Jejunum (tissue), 1 donor: ENCODE data around the gene CNMD.

DNA sequence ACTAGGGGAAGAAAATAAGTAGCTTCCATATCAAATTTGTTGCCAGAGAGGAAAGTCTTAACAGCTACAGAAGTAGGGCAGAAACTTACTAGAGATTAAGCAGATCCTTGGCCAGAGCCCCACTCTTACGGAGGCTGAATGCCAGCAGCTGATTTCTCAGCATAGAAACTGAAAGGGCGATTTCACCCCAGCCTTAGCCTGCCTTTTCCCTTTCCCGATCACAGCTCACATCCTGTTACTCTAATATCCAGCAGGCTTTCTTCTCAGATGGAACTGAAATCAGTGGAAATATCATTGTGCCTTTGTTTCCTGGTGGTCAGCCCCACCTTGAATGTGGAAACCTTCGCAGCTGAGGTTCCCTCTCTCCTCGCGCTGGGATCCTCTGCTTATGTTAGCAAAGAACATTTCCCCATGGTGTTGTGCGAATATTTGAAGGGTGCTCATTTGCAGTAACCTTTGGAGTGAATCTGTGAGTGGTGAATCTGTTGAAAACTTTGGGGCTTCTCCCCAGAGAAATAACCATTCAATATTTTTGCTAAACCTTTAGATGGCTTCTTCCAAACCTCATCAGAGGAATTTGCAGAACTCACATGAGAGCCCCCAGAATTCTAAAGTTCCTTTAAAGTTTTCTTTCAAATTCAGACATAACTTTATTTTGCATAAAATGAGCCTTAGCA, 8.5 kb downstream of the FAM124A start:
- PRO-cap = no peak

DNA sequence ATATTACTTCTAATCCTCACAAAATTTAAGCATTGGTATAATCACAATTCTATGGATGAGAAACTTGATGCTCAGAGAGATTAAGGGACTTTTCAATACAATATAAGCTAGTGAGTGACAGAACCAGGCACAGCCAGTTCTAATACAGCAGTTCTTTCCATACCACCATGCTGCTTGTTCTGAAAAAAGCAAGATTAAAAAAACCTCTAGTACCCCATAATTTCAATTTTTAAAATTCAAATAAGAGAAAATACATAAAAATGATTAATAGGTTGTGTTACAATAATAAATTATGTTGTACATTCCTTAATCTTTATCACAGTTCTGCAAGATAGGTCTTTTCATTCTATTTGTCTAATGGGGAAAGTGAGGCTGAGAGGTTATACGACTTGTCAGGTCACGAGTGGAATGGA, 11.8 kb downstream of the INTS6 start:
- PRO-cap = no peak

GRCh38 chr13:51444683-51445376, 8.0 kb downstream of the INTS6 start:
- PRO-cap = no peak

GRCh38 chr13:51453146-51453952, 513 bp upstream of the INTS6 start:
- PRO-cap = bidirectional peak, plus-strand start at chr13:51453346, minus-strand start at chr13:51453031; bidirectional peak, plus-strand start at chr13:51453713, minus-strand start at chr13:51453571

- PRO-cap = no peak
Observed at GRCh38 chr13:51520284-51520976, 63.8 kb upstream of the WDFY2 start.

- PRO-cap = no peak
Observed at GRCh38 chr13:51590903-51591403, 6.7 kb downstream of the WDFY2 start.

DNA sequence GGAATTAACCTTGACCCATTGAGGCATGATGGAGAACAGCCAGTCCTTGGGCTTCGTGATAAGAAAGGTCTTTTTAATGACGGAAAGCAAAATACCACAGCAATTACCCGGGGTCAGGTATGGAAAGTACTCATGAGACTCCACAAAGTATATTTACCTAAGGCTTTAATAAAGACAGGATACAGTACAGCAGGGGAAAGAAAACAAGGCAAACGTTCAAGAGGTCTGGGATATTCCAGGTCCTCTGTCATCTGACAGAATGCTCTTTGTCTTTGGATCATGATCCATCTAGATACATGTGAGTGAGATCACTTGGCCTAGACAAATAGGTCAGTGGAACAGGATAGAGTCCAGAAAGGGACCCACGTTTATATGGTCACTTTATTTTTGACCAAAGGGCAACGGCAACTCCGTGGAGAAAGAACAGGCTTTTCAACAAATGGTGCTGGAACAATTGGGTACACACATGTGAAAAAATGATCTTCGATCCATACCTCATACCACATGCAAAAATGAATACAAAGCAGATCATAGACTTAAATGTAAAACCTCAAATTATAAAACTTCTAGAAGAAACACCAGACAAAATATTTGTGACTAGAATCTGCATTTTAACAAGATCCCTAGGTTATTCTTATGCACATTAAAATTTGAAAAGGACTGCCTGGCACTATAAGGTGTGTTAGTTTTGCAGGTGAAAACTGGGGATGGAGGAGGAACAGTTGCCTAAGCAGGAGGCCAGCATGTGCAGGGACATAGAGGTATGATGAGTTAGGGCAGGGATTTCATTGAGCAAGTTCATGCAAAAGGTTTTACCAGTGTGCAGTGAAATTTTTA, 52.4 kb downstream of the WDFY2 start:
- PRO-cap = no peak

DNA sequence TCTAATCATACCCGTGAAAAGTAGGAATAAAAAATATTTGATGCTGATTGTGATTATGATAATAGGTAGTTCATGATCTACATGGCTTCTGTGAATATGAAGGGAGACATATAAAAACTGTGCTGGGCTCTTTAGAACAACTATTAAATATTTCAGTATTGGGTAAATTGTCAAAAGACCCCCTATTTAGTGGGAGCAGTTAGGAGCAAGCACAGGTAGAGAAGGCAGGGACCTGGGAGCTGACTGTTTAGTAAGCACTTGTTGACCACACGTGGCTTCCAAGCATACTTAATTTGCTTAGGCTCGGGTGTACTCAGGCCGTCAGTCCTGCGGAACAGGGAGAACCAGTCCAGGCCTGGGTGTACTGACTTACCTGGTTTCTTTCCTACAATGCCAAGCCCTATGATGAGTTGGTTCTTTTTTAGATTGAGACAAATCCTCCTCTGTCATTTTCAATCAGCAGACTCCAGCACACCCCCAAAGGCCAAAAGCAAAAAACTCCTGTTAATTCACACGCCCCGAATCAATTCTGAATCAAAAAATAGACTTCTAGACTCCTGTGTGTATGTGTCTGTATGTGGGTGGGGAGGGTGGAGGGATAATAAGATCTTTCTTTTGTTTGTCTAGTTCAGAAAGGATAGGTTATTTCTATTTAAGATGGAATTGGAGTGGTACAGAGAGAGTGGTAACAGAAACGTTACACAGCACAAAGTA, 90.1 kb downstream of the WDFY2 start:
- PRO-cap = no peak

DNA sequence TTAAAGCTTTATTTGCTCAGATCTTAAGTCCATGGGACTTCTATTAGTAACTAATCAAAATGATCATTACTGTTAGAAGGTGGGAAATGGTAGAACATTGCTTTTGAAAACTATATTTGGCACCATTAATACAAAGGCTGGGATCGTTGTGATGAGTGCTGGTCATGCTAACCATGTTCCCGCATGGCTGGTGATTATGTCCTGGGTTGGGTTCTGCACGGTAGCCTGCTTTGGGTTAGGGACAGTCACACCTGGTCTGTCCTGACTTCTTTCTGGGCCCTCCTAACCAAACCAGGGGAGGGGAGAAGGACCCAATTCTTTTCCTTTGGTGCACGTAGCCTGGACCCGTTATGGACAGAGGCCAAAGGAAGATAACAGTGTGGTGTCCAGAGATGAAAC, 51.7 kb downstream of the DHRS12 start:
- PRO-cap = no peak

- PRO-cap = bidirectional peak, plus-strand start at chr13:51771492, minus-strand start at chr13:51771217
Observed at GRCh38 chr13:51770997-51772406, 32.5 kb downstream of the DHRS12 start.

DNA sequence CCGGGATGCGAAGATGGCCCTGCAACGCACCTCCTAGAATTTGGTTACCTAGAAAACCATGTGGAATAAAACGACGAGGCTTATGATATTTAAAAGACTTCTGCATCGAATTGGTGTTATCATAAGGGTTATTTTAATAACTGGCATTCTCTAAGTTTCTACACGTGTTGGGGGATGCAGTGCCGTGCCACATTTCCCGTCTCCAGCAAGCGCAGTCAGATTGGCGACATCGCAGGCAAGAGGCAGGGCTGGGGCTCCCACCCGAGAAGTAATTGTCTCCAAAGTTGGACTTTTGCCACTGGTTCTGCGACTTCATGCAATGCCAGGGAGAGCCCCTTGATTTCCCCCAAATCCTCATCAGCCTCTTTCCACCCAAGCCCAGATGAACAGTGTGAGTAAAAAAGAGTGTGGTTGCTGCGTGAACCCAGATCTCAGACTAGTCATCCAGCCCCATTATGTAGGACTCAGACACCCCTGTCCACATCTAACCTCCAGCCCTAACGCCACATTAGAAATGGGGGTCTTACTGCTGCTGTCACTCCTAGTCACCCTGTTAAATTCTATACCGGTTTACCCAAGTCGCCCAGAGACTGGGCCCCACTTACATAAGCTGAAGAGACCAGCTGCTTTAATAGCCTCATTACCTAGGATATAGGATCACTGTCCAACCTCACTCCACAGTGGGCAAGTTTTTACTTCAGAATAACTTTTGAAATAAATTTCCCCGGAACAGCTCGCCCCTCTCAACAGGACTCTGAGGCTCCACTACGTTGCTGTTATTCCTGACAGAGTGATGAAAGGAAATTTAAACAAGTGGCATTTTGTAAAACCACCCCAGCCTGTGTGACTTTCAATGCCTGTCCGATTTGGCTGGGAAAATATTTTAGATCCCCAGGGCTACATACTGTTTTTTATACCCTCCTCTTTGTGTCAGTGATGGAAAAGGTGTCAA, 724 bp upstream of the DHRS12 start:
- PRO-cap = unidirectional peak, minus-strand start at position 438 of the sequence

GRCh38 chr13:51814911-51815756, 11.2 kb upstream of the DHRS12 start:
- PRO-cap = no peak

GRCh38 chr13:52569923-52570635, 72.2 kb upstream of the HNRNPA1L2 start:
- PRO-cap = no peak

DNA sequence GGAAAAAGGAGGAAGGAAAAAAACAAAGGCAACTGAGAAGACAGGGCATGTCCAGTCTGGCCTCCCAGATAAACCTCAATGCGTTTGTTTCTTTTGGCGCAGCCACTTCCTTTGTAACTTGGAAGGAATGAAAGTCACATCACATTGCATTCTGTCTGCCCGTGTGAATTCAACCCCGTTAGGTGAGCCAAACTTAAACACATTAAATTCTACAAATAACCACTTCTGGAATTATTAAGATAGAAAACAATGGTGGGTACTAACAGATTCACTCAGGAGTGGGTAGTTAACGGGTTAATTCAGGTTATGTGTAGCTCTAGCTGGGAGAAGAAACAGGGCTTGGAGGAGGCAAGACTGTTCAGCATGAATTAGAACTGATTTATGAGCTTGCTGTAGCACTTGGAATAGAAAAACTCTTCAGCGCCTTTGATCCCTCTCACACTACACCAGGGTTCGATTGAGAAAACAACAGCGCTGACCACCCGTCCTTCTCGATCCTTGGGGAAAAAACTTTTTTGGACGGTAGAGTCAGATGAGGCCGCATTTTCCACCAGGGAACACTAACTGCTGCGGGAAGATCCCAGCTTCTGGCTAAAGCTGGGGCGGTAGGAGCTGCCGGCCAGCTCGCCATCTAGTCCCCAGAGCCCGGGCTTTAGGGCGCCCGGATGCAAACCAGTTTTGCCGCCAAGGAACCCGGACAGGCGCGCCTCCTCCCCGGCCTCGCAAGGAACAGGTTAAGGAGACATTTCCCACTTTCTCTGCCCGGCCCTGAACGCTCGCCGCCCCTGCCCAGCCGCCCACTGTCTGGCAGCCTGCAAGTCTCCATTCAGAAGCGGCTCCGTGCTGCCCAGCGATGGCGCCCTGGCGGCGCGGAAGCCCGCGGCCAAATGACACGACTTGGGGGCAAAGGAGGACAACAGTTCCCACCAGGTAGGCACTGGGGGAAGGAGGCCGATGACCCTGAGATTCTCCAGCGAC, 42.7 kb upstream of the HNRNPA1L2 start:
- PRO-cap = no peak

- PRO-cap = no peak
Observed at GRCh38 chr13:52651932-52652169, 785 bp upstream of the SUGT1 start.

GRCh38 chr13:52739438-52740334, at the start of gene CNMD:
Gene CNMD (minus strand): TSS chr13:52739820.
- PRO-cap = no peak

DNA sequence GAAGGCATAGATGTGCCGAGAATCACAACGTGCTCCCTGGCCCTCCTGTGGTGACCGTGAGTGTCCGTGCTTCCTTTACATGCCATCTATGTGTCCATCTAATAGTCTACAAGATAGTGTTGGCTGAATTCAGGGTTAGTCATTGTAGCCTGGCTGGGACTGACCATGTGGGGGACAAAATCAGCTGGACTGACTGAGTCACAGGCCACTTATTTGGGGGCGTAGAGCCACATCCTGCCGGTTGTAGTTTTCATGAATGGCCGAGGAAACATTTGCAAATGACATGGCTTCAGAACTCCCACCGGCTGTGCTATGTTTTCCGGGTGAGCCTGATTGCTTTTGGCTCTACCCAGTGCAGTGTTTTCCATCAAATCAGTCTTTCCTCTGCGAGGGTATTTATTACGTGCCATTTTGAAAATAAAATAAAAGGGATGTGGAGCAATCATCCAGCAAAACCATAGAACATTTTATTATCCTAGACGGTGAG, 36.9 kb upstream of the OLFM4 start:
- PRO-cap = no peak

DNA sequence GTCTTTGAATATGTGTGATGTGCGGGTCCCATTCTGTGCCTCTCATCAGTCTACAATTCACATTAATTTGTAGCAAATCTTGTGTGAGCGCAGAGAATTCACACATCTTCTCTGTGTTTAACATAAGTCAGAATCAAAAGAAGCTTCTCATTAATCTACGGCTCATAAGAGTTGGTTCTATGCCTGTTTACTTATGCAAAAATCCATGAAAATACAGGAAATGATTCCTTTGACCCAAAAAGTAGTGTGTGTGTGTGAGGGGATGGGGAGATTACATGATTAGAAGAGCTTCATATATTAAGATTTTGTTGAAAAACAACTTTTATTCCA, 1094.4 kb downstream of the OLFM4 start:
- PRO-cap = no peak

GRCh38 chr13:54571964-54572749, 1543.5 kb downstream of the OLFM4 start:
- PRO-cap = no peak

DNA sequence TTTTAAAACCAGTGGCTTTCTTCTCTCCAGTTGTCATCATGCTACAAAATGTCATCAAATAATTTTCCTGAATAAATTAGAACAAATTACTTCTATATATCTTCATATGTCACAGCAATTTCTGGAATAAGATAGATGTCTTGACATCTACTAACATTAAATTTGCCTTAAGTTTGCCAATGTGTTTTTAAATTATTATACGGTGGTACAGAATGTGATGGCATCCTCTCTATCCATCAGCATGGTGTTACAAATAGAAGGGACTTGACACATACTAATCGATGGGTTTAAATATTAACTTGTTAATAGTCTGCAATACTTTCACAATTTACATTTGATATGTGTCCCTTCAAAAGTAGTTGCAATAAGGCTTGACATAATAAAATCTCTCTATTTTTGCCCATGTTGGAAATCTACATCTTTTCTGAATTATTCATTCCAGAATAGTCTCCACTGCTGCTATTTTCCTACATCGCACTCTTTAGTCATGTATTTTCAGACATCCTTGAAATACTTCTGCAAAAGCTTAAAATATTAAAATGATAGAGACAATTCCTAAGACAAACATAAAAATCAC, 65.1 kb upstream of the PRR20A start:
- PRO-cap = no peak